PFSK-1 (cell line): ENCODE measurements around the gene DAPL1.

GRCh38 chr2:153059734-153059933 is 341.2 kb downstream of the ARL6IP6 start:
- RRBS, result no CpG with 5 or more reads among the region's 2 CpGs

- RRBS, result 0% methylated on average over 13 of the region's 40 CpGs
Observed at GRCh38 chr2:153872445-153872875, 738 bp downstream of the GALNT13 start.

DNA sequence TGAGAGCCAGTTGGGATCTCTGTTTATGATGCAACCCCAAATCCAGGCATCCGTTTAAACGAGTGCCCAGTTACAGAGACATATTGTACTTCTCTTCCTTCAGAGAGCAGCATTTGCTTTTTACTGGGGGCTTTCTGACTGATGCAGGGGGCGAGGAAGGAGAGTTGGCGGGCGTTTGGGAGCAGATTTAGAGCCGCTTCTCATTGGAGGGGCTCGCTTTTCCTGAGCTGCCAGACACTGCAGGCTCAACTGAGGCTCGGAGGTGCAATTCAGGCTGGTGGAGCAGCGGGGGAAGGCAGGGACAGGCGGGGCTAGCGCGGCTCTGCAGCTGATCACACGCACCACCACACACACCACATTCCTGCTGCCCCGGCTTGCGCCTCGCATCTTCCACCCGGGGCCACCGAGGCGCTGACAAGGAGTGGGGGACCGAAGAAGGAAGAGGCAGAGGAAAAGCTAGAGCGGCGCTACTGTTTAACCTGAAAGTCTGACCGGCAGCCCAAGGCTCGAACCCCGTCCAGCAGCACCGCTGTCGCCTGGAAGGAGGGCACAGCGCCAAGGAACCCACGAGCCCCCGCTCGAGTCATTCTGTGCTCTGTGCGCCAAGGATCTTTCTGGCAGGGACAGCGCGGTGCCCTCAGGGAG is 1.2 kb upstream of the KCNJ3 start:
- RRBS, result 12% methylated on average over 6 of the region's 34 CpGs

GRCh38 chr2:155472119-155472479 is 773.6 kb downstream of the KCNJ3 start:
- RRBS, result no CpG with 5 or more reads among the region's 17 CpGs

DNA sequence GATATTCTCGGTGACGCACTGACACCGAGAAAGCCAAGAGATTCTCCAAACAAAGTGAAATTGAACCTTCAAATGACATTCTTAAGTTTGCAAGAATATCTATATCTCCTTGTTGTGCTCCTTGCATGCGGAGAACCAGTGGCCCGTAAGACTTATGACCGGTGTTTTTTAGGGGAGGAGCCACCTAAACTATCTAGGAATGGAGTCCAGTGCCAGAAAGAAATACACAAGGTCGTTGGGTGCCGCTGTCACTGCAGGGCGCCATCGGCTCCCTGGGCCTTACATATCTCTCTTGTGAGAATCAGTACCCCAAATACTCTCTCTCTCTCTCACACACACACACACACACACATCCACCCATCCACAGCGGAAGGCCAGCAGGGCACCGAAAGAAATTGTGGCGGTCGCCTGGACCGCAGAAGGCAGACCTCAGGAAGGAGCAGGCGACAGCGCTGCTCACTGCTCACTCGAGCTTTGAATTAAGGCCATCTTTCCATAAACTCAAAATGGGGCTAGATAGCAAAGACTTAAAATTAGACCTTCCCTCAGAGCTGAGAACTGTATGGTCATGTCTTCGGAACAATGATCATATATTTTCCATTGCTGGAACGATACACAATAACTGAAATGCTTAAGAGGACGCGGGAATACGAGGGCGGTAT is 10.4 kb downstream of the NR4A2 start:
- RRBS, result no CpG with 5 or more reads among the region's 24 CpGs

DNA sequence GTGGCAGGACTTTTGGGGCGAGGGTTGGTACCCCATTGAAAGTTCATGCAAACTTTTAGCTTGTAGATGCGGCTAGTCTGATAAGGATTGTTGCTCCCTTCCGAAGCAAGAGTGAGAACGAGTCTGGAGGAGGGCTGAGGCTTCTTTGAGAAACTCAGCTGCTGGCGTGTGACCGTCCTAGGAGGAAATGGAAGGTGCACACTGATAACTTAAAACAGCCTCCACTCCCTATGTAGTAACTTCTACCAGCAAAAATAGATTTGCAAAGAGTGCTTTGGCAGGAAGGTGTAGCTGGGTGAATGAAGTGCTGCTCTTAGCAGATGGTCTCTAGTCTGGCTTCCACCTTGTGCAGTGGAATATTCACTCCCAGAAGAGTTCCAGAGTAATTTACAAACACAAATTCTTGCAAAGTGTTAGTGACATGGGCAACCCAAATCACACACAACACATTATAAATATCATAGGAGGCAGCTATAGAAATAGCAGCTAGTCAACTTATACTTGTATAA is 611 bp downstream of the GPD2 start:
- RRBS, result no CpG with 5 or more reads among the region's 6 CpGs

GRCh38 chr2:156892505-156893293 is 364.8 kb upstream of the GALNT5 start:
- RRBS, result no CpG with 5 or more reads among the region's 15 CpGs

- RRBS, result no CpG with 5 or more reads among the region's 4 CpGs
Observed at GRCh38 chr2:157414822-157415264, 29.0 kb downstream of the CYTIP start.

GRCh38 chr2:157529450-157529741 is 85.5 kb upstream of the CYTIP start:
- RRBS, result no CpG with 5 or more reads among the region's 3 CpGs

DNA sequence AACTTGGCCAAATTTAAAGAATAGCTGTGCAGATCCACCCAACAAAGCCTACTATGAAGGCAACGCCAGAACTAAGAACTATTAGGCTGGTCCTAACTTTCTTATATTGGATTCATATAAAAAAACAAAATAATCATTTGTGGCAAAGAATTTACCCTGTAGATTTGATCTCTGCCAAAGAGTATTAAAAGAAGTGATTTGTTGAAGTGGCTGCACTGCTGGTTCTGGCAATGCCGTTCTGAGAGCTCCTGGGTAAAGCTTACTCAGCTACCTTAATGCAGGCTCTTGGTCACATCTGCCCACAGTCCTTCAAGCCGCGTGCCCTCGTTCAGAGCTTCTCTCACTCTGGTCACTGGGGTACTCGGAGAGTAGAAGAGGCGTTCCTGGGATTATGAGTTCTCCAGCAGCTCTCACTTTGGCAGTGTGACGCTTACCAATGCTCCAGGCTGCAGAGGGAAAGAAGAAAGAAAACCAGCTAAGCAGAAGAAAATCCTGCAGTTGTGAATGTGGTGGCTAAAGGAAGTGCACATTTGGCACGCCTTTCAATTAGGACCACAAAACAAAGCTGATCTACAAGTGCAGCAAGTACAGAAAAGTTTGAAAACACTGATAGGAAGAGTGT is 57.9 kb downstream of the ACVR1 start:
- RRBS, result no CpG with 5 or more reads among the region's 9 CpGs

DNA sequence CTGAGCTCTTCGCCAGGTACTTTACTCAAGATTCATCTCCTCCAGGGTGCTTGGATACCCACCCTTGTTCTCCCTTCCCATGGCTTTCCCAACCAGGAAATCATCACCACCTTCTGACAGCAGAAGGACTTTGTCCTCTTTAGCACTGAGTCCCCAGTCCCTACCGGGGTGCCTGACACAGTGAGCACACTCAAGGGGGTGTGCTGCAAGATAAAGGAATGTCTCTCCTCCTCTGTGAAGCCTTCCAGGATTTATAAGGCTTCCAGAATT is 39.6 kb downstream of the ACVR1 start:
- RRBS, result no CpG with 5 or more reads among the region's 2 CpGs

DNA sequence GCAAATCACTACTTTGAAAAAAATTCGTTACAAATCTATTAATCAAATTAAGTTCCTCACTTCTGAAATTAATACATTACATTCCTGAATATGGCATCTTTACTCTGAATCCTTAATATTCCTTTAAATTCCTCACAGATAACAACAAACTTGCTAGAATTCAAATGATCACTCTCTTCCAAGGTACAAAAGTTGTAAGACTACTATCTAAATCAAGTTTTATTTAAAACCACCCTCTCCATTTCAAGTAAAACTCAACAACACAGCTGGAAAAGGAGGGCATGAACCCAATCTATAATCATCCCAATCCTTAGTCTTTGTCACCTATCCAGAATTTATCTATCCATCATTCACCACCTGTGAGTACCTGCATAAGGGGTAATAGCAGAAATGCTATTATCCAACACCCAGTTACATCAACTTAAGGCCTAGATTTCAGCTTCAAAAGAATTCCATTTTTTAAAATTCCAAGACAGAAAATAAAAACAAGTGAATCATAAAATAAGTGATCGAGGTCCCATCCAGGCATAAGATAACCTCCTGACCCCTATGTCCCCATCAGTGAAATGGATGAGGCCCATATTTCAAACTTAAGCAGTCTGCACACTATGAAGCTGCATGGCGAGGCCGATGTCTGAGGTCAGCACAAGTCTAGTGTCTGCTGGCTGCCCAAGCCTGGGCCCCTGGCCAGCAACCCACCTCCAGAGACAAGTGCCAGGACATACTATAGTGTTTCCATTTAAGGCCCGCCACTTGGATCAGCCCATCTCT is 2.1 kb downstream of the ACVR1 start:
- RRBS, result no CpG with 5 or more reads among the region's 5 CpGs

GRCh38 chr2:157899015-157899818 is 23.1 kb upstream of the ACVR1 start:
- RRBS, result no CpG with 5 or more reads among the region's 8 CpGs

GRCh38 chr2:158063249-158063572 is 38.5 kb upstream of the UPP2 start:
- RRBS, result no CpG with 5 or more reads among the region's 2 CpGs

DNA sequence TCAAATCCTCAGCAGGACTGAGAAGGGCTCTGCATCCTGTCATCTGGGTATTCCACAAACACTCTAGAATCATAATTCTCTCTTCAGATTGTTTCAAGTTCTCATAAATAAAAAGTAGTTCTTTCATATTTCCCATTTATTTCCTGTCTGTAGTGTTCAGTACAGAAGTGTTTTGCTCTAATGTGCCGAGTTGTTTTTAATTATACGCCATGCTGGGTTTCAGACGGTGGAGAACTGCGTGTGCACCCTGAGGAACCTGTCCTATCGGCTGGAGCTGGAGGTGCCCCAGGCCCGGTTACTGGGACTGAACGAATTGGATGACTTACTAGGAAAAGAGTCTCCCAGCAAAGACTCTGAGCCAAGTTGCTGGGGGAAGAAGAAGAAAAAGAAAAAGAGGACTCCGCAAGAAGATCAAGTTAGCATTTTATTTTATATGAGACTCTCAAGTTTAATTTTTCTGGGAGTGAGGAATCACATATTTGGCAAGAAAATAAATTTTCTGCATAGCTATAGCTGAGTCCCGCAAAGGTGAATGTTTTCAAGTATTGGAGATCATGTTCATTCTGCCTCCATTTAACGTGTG is 132.4 kb upstream of the DAPL1 start:
- RRBS, result no CpG with 5 or more reads among the region's 10 CpGs

DNA sequence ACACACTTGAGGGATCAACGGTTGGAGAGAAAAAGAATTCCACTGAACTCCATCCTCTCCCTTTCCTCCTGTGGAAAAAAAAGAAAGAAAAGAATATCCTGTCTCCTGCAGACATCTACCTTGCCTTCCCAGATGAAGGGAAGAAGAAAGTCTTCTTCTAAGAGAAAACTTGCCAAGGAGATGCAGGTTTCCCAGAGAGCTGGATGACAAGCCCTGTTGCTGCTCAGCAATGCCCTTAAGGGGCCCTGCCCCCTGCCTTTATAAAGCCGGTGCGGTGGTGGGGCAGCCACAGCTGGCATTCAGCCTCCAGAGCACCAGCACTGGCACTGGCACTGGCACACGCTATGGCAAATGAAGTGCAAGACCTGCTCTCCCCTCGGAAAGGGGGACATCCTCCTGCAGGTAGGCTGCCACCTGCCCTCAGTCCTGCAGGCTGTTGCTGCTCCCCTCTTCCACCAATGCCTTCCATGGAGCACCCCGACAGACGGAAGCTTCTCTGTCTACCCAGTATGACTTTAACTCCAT is at the start of gene DAPL1:
TSS of gene DAPL1 (plus strand) at position 289 of the 525 bp plus-strand sequence.
- RRBS, result no CpG with 5 or more reads among the region's 7 CpGs

DNA sequence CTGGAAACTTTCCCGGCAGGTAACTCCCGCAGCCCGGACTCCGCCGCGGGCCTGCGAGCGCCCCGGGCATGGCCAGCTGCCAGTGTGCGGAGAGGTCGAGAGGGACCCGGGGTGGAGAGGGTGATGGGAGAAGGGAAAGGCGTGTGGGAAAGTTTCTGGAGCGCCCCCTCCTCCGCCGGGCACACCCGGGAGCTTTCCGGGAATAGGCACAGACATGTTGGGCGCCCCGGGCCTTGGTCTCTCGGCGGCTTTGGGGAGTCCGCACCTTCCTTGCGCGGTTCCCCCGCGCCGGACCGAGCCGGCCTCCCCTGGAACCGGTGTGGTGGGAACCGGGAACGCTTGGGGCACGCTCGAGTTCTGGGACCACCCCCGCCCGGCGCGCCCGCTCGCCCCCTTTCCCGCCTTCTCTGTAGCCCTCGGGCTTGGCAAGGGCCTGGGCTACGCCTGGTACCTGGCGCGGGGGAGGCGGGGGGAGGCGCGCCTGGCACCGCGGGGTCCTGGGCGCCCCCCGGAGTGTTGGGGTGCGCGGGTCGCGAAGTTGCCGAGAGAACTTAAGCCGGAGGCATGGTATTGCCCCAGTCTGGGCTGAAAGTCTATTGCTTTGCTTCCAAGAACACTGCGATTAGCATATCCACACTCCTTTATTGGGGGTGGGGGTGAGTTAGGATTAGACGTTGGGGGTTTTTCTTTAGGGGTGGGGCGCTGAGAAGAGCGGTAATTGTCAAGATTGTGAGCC is 492 bp downstream of the TANC1 start:
- RRBS, result 2% methylated on average over 31 of the region's 63 CpGs

DNA sequence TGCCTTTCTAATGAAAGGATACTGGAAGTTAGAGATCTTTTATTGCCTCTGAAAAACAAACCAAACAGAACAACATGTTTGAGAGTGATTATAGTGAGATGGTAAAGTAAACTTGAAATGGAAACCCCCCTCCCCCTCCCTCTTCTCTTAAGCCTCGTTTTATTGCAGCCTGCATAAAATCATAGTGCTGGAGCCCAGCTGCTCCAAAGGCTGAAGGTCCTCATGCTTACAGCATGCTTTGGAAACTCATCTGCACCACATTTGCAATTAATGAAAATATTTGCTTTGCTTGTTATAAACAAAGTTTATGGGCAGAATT is 125.1 kb downstream of the TANC1 start:
- RRBS, result no CpG with 5 or more reads among the region's 1 CpG

DNA sequence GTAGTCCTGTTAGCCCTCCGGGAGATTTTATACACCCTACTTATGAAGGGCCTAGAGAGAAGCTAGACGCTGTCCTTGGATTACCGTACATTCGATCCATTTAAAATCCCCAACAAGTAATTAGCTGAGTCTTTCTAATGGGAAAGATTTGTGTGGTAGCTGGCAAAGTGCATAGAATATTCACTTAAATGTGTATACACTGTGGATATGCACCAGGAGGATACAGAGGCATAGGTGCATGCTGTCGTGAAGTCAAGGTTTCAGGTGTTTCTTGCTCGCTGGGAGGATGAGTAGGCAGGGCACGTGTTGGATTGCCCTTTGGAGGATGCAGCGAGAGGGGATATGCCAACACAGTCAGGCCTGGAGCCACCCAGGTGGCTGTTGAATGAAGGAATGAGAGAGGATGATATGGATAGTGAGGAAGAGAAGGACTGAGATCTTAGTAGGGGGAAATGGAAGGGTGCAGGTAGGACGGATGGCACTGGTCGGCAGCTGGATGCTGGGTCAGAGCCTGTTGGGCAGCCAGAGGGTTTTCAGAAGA is 119.0 kb downstream of the WDSUB1 start:
- RRBS, result no CpG with 5 or more reads among the region's 10 CpGs

DNA sequence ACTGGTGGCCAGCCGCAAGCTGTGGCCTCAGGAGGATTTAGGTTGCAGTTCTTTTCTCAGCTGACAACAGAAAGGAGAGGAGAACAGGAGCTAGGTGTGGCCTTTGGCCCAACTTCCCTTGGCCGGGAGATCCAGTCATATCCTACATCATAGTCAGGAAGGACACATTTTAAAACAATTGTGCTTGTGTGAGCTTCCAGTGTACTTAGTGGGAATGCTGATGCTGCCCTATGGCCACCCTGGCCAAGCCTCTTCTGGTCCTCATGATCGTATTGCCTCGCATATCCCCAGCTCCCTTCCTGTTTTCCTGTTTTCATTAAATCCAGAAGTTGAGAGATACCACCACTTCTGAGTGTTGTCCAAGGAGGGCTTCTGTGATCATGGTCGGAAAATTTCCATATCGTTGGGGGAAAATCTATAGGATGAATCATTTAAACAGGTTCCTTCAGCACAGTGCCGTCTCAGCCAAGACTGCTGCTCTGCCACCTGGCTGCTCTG is 98.0 kb downstream of the WDSUB1 start:
- RRBS, result no CpG with 5 or more reads among the region's 7 CpGs